Epithelial cell of esophagus (primary cell): ENCODE results near the gene ABRAXAS1.

DNA sequence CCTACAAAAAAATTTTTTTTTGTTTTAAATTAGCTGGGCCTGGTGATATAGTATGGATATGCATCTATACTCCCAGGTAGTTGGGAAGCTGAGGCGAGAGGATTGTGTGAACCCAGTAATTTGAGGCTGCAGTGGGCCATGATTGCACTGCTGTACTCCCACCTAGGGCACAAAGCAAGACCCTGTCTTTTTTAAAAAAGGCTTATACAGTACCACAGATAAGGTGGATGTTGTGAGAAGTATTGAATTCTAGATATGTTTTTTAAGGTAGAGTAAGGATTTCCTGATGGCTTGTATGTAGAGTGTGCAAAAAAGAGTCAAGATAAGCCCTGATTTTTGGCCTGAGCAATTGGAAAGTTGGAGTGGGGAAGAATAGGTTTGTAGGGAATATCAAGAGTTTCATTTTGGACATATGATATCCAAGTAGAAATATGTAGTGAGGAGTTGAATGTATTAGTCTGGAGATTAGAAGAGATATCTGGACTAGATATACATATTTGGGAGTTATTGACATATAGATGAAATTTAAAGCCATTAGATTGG, 16.3 kb downstream of the COPS4 start:
- RRBS, result no CpG with 5 or more reads among the region's 1 CpG

DNA sequence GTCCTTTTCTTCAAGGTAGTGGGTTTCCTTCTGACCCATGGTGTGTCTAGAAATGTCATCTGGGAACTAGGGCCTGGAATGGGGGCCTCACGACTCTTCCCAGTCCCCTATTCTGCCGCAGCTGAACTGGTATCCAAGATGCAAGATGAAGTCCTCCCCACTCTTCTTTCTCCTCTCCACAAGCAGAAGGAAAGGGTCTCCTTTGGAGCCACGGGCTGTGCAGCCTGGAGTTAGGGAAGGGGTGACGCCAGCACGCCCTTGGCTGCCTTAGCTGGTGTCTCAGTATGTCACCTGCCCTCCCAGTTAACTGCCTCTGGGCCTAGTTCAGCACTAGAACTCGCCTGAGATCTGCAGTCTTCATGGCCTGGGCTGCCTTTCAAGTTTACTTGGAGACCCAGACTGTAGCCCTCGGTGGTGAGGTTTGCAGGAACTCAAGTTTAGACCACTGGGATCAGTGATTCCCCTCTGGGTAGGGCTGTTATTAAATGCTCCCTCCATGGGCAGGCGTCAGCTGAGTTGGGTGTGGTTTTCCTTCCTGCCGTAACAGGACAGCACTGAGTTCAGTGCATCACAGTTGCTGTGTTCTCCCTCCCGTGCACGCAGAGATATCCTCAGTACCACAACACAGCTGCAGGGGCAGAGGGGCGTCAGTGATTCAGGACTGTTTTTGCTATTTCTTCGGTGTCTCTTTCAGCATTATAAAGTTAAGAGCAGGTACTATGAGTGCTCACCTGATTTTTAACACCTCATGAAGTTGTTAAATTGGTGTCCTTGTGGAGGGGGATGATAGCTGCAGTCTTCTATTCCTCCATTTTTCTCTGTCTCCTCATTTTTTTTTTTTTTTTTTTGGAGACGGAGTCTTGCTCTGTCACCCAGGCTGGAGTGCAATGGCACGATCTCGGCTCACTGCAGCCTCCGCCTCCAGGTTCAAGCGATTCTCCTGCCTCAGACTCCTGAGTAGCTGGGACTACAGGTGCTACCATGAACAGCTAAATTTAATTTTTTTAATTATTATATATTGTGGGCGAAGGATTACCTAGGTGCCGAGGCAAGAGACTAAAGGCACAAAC, 30.5 kb downstream of the PLAC8 start:
- RRBS, result no CpG with 5 or more reads among the region's 20 CpGs

DNA sequence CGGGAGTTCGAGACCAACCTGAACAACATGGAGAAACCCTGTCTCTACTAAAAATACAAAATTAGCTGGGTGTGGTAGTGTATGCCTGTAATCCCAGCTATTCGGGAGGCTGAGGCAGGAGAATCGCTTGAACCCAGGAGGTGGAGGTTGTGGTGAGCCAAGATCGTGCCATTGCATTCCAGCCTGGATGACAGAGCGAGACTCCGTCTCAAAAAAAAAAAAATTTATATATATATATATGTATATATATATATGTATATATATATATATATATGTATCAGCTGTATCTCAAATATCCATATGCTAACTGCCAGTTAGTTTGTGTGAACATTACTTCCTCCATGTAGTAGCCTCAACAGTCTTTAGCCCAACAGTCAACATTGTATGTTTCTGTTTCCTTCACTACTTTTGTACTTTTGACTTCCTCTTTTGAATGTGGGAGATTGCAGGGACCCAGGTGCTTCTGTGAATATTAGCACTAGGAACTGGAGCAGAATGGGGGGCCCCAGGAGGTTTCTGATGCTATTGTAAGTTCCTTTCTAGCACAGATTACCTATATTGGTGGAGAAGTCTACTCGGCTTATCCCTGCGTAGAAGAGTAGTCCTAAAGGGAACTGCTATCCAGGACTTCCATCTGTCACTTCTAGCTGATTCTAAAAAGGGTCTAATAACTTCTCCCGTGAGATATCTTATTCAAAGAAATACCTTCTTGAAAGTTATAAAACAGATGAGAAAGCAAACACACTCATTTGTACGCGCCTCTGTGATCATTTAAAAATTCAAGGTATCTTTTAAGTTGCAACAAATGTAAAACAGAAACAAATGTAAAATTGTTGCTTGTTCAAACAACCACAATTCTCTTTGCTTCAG, 2.3 kb downstream of the PLAC8 start:
- RRBS, result no CpG with 5 or more reads among the region's 12 CpGs

DNA sequence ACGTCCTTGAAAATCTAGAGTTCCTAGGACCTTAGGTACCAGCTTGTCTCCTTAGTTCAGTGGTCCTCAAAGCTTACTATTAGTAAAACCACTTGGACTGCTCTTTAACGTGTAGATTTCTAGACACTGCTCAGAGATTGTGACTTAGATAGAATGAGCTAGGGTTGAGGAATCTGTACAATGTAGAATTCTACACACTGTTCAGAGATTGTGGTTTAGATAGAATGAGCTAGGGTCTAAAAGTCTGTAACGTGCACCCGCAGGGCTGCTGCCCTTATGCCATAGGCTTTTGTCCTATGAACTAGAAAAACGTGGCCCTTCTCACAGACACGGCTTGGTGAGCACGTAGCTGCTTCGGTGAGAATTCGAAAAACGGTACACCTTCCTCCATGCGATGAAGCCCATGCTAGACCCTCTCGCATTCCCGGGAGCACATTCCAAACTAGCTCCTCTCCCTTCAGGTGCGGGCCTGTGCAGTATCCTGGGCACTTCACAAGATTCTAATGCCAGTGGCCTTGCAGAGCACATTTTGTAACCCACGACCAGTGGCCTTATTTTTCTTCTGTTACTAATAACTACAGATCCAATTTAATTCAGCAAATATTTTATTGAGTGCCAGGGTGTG, 1.5 kb downstream of the PLAC8 start:
- RRBS, result no CpG with 5 or more reads among the region's 15 CpGs

DNA sequence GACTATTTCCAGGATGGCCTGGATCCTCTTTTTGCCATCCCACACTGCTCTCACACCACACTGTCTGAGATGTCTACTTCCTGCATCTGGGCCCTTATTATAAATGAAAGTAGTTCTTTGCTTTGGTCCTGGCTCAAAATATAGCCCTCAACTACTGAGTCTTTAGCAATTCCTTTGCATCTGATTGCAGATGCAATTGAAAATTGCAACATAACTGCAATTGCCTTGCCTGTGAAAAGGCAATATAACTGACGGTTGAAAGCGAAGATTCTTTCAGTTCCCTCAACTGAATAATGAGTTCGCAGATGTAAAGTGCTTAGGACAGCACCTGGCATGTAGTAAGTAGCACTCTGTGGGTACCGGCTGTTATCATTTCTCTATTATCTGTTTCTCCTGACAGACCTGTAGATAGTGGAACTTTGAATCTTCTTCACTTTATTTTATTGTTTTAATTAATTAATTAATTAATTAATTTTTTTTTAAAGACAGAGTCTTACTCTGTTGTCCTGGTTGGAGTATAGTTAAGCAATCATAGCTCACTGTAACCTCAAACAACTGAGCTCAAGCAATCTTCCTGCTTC, 44.0 kb downstream of the COQ2 start:
- RRBS, result no CpG with 5 or more reads among the region's 4 CpGs

DNA sequence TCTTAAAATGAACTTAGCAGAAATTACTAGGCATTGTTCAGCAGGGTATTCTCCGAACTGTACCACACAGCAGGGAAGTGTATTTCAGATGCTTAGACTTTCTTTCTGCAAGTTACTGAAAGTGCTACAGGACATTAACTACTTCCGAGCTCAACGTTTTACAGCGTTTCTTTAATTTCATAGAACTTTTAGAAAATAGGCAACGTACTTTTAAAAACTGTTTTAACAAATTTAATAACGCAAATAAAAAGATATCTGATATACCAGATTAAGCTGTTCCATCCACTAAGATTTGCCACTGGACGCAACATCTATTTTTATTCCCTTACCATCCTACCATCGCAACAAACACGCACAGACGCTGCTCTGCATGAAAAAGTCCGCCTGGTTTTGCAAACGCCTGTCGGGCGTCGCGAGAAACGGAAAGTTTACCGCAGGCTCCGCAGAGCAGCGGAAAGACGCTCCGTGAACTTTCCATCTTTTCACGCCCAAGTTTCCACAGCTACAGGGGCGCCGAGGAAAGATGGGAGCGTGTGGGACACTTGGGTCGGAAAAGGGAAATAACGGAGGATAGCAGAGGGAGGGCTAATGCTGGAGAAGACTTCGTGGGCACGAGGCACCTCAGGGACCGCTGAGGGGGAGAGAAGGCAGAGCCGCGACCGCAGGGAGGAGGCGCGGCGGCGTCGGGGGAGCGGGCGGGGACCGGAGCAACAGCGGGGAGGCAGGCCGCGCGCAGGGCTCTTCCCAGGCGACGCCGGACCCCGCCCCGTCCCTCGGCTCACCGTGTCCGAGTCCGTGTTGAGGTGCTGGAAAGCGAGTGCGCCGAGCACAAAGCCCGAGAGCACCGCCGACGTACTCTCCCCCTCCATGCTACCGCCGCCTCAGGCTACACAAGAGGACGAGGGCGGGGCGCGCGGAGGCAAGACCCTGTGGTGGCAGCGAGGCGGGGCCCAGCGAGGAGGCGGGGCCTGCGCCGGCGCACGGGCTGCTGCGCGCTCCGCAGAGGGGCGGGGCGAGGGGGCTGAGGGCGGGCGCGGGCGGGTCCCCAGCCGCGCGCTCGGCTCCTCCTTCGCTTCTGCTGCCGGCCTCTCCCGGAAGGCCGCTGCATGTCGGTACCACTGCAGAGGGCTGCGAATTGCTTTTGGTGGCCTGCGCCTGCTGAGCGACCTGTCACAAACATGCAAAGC, at the start of gene ABRAXAS1:
TSS of gene ABRAXAS1 (minus strand) at position 897 of the 1,187 bp plus-strand sequence.
- RRBS, result 3% methylated on average over 21 of the region's 98 CpGs

GRCh38 chr4:84495928-84496588, 3.0 kb downstream of the NKX6-1 start:
- RRBS, result 15% methylated on average over 5 of the region's 34 CpGs

DNA sequence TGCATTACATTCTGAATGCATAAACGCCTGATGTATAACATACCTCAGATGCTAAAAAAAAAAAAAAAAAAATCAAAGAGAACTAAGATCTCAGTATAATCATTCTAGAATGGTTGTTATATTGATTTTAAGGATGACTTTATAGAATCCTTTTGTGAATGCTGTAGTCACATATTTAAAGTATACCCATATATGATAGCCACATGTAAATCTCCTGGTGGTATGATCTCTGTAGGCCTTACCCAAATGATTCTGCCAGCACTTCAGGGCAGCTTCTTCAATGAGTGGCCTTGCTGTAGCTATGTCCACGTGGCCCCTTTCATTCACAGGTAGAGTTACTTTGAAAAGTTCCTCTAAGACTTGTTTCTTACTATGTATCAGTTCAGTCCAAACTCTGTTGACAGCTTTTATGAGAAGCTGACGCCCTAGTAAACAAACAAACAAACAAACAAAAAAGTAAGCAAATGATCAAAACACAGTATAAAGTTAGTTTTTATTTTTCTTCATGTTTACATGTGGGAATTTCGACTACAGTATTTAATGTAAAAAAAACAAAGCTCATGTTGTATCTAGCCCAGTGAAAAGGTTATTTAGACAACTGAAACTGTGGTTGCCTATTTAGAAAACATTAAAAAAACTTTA, 154.1 kb downstream of the CDS1 start:
- RRBS, result no CpG with 5 or more reads among the region's 4 CpGs

DNA sequence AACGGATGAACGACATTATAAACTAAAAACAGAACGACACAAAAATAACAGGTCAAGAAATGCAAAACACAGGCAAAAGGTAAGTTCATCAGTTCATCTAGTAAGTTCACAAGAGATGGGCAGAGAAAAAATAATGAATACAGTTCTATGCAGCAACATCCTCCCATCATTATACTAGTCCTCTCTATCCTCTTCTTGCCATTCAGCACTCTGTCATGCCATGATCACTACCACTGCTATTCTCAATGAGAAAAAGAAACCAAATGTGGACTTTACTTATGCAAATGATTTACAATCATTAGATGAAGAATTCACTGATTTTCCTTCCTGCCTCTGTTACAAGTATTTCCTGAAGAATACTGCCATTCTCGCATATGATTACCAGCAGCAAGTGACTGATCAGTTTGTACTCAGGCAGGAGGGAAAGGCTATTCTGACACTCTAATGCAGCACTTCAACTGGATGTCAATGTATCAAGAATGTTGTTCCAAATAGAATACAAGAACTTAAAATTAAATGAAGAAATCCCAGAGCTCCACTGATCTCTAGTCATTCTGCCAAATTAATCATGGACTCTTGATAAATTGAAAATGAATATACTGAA, 50.3 kb downstream of the WDFY3 start:
- RRBS, result no CpG with 5 or more reads among the region's 4 CpGs

GRCh38 chr4:85510458-85510964, 35.6 kb downstream of the ARHGAP24 start:
- RRBS, result no CpG with 5 or more reads among the region's 5 CpGs

DNA sequence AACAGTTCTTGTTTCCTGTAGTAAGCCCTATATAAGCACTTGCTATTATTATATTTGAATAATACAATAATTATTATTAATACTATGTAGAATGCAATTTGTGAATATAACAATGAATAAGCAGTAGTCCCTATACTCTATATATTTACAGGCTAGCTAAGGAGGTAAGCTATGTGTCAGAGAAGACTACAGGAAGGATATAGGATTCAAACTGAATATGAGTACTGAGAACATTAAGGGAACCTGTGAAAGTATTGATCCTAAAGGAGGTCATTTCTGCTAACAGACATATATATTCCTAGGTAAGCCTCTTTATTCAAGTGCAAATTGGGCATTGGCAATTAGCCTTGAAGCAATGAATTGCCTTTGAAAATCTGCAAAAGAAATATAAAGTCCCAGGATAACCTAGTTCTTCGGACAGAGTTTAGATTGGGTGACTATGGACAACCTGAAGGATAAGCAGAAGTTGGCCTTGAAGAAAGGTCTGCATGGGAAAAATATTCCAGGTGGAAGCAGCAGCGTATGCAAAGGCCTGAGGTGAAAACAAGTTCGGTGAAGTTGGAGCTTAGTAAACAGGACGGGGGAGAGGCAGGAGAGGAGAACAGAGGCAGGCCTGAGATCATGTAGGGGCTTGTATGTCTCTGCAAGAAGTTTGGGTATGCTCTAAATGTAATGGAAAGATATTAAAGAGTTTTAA, 175.8 kb downstream of the ARHGAP24 start:
- RRBS, result no CpG with 5 or more reads among the region's 4 CpGs

- RRBS, result no CpG with 5 or more reads among the region's 2 CpGs
Measured at GRCh38 chr4:85829222-85830112, 354.5 kb downstream of the ARHGAP24 start.

DNA sequence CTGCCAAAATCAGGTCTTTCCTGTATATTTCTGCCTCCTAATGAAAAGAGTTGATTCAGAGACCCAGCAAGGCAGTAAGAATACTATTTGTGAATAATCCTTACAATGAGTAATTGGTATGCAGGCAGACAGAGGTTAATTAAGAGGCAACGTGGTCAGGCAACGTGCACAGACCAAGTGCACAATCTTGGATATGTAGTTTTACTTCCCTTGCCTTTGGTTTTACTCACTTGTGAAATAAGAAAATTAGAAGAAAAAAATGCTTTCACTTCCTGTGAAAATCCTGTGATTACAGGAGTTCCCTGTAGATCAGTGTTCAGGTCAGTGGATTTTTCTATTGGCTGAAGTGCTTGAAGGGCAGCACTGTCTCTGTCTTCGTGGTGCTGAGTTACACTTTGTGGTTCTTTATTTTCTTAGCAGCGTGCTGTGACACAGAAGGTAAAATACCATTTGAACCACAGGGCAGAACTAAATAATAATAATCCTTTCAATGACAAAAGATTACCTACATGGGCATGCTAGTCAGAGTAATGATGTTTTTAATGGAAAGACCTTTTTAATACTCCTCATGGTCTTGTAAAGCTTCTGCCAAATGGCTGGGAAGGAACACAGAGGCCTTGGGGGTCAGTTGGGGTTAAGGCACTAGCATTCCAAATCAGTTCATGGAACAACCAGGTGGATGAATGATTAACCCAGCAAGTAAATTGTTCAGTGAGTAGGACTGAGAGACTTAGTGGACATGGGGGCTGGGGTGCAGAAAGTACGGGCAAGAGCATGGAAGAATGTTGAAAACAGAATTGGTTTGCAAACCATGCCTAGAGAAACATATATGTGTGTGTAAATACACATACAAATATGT, 430.8 kb downstream of the MAPK10 start:
- RRBS, result no CpG with 5 or more reads among the region's 5 CpGs

GRCh38 chr4:85930349-85931110, 429.3 kb downstream of the MAPK10 start:
- RRBS, result 95% methylated on average over 2 of the region's 7 CpGs

DNA sequence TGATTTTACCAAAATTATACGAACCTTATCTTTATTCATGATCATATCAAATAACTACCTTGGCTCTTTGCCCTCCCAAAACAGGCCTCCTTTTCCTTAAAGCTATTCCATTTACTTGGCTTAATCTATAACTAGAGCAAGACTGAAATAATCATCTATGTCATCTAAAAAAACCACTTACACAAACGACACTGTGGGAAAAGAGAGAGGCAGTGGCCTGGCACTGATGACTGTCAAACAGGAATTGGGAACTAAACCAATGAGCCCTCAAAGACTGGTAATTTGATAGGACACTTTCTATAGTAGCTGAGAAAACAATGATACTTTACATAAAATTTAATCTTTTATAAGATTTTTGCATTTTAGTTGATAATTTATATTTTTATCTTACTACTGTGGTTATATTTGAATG, 11.7 kb upstream of the PTPN13 start:
- RRBS, result no CpG with 5 or more reads among the region's 2 CpGs

- RRBS, result no CpG with 5 or more reads among the region's 7 CpGs
Measured at GRCh38 chr4:86988197-86988930, 53.6 kb downstream of the AFF1 start.

- RRBS, result no CpG with 5 or more reads among the region's 4 CpGs
Measured at GRCh38 chr4:87028538-87029248, 93.9 kb downstream of the AFF1 start.

GRCh38 chr4:87120347-87121230, 99.8 kb downstream of the KLHL8 start:
- RRBS, result no CpG with 5 or more reads among the region's 18 CpGs

DNA sequence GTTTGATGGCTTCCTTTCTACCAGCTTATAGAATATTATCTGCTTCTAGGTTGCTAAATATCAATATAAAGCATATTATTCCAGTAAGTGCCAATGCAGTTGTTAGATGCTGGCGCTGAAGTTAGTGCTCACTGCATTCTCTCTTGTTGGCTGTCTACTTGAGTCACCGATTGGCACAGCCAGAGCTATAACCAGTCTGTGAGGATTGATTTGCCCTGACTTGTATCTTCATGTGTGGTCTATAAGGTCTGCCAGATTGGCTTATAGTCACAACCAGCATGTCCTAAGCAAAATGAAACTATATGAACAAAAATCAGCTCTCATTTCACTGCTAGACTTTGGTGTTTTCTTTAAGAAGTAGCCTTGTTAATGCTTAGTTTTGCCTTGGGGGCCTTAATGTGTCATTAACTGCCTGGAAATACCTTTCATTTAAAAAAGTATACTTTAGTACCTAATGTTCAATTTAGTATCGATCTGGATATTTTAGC, 98.7 kb downstream of the KLHL8 start:
- RRBS, result no CpG with 5 or more reads among the region's 3 CpGs